Measurements from ENCODE around the genes ANKRD13D and NUDT8.

- PRO-cap, 4 experiments, result no peak in any of the 4 experiments
- RAMPAGE, long total RNA, 2 experiments, result no peak in any of the 2 experiments
- RRBS, result no CpG with 5 or more reads among the region's 6 CpGs
These were observed 47.2 kb downstream of the LRFN4 start for GRCh38 chr11:66903986-66904514.

GRCh38 chr11:67071243-67072138 is 14.8 kb downstream of the RHOD start:
- PRO-cap, 4 experiments, result no peak in any of the 4 experiments
- RAMPAGE, long total RNA, 2 experiments, result no peak in any of the 2 experiments
- RRBS, result 6% methylated on average over 4 of the region's 53 CpGs

GRCh38 chr11:67117535-67118065 is 1.5 kb upstream of the KDM2A start:
- PRO-cap, 4 experiments, result peak in 2 of 4 experiments; most common plus-strand start chr11:67117967 (in 2); most common minus-strand start chr11:67118030 (in 1)
- RAMPAGE, long total RNA, 2 experiments, result no peak in any of the 2 experiments
- RRBS, result 8% methylated on average over 36 of the region's 46 CpGs

DNA sequence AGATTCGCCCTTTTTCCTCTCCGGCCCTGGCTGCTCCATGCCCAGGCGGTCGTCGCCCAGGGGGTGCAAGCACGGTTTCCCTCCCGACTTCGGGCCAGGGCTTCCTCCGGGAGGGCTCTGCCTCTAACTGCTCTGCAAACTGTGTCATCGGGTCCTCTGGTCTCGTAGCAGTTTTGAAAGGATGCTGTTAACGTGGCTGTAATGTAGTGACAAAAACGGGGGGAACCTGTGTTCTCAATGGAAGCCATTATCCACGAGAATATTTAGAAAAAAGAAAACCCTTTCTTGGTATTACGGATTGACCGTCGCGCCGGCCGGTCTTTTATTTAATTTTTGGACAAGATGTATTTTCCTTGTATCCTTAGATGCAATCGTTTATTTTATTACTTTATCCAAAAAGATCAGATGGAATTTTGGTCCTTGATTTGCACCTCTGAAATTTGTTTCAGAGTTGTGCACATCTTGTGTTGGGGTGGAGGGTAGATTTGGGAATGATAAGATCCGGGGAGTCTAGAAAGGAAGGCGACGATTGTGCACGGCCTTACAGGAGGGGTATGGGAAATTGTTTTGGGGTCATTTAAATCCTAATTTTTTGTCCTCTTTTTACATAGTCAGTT is 1.2 kb downstream of the KDM2A start:
- PRO-cap, 4 experiments, result peak in 3 of 4 experiments; most common plus-strand start position 86 of the sequence (in 1); most common minus-strand start position 129 of the sequence (in 2)
- RAMPAGE, long total RNA, 2 experiments, result no peak in any of the 2 experiments
- RRBS, result 3% methylated on average over 7 of the region's 25 CpGs

GRCh38 chr11:67240219-67241003 is 25.9 kb upstream of the GRK2 start:
- PRO-cap, 4 experiments, result peak in 3 of 4 experiments; most common plus-strand start chr11:67240309 (in 1); most common minus-strand start chr11:67240627 (in 2)
- RAMPAGE, long total RNA, 2 experiments, result no peak in any of the 2 experiments
- RRBS, result no CpG with 5 or more reads among the region's 21 CpGs

- PRO-cap, 4 experiments, result no peak in any of the 4 experiments
- RAMPAGE, long total RNA, 2 experiments, result no peak in any of the 2 experiments
These were observed 20.4 kb upstream of the GRK2 start for GRCh38 chr11:67245866-67246281.

- PRO-cap, 4 experiments, result peak in 1 of 4 experiments; most common plus-strand start chr11:67267434 (in 1); most common minus-strand start chr11:67267341 (in 1)
- RAMPAGE, long total RNA, 2 experiments, result no peak in any of the 2 experiments
- RRBS, result no CpG with 5 or more reads among the region's 27 CpGs
These were observed 1.1 kb downstream of the GRK2 start for GRCh38 chr11:67267217-67268002.

DNA sequence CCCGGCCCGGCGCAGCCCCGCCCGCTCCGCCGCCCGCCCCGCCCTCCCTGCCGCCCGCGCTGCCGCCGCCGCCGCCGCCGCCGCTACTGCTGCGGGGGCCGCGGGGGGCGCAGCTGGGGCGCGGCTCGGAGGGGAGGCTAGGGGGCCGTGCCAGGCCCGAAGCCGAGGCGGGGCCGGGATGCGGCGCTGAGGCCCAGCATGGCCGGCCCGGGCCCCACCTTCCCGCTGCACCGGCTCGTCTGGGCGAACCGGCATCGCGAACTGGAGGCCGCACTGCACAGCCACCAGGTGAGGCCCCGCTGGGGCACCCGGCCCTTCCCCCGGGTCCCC is at the start of gene ANKRD13D:
Gene ANKRD13D, plus strand, starts transcription at position 41 of the 330 bp plus-strand sequence.
- PRO-cap, 4 experiments, result peak in 4 of 4 experiments; most common plus-strand start position 140 of the sequence (in 4)
- RAMPAGE, long total RNA, 2 experiments, result start-site peak on the plus strand in 1 of 2 experiments, centred at position 171 of the sequence, 31 reads per replicate
- RRBS, result 3% methylated on average over 8 of the region's 46 CpGs

- PRO-cap, 4 experiments, result peak in 1 of 4 experiments; most common plus-strand start chr11:67367458 (in 1); most common minus-strand start chr11:67367434 (in 1)
- RAMPAGE, long total RNA, 2 experiments, result no peak in any of the 2 experiments
- RRBS, result no CpG with 5 or more reads among the region's 13 CpGs
These were observed 6.1 kb downstream of the CLCF1 start for GRCh38 chr11:67367372-67367674.

GRCh38 chr11:67369549-67370778 is 3.4 kb downstream of the CLCF1 start:
- PRO-cap, 4 experiments, result peak in 4 of 4 experiments; most common plus-strand start chr11:67370007 (in 4); most common minus-strand start chr11:67370458 (in 3)
- RAMPAGE, long total RNA, 2 experiments, result no peak in any of the 2 experiments
- RRBS, result 10% methylated on average over 9 of the region's 30 CpGs

DNA sequence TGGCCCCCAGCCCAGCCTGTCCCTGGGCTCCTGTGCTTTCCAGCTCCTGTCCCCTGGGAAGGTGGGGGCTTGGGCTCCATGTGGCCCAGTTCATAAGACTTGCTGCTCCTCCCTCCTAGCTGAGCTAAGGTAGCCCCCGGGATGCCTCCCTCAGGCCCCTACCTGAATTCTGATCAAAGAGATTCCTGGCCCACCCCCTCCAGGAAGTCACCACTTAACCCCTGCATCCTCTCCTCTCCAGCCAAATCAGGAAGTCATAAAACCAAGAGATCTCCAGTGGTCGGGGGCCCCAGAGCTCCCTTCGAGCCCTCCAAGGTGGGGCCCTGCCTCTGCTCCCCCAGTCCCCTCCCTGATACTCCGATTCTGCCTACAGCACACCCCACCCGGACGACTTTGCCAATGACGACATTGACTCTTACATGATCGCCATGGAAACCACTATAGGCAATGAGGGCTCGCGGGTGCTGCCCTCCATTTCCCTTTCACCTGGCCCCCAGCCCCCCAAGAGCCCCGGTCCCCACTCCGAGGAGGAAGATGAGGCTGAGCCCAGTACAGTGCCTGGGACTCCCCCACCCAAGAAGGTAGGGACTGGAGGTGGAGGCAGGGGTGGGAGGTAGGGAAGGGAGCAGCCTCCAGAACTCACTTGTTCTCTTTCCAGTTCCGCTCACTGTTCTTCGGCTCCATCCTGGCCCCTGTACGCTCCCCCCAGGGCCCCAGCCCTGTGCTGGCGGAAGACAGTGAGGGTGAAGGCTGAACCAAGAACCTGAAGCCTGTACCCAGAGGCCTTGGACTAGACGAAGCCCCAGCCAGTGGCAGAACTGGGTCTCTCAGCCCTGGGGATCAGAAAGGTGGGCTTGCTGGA is 4.6 kb downstream of the PPP1CA start:
- PRO-cap, 4 experiments, result no peak in any of the 4 experiments
- RAMPAGE, long total RNA, 2 experiments, result no peak in any of the 2 experiments
- RRBS, result no CpG with 5 or more reads among the region's 17 CpGs

- PRO-cap, 4 experiments, result no peak in any of the 4 experiments
- RAMPAGE, long total RNA, 2 experiments, result no peak in any of the 2 experiments
- RRBS, result no CpG with 5 or more reads among the region's 16 CpGs
These were observed 2.9 kb downstream of the PTPRCAP start for GRCh38 chr11:67434547-67434952.

DNA sequence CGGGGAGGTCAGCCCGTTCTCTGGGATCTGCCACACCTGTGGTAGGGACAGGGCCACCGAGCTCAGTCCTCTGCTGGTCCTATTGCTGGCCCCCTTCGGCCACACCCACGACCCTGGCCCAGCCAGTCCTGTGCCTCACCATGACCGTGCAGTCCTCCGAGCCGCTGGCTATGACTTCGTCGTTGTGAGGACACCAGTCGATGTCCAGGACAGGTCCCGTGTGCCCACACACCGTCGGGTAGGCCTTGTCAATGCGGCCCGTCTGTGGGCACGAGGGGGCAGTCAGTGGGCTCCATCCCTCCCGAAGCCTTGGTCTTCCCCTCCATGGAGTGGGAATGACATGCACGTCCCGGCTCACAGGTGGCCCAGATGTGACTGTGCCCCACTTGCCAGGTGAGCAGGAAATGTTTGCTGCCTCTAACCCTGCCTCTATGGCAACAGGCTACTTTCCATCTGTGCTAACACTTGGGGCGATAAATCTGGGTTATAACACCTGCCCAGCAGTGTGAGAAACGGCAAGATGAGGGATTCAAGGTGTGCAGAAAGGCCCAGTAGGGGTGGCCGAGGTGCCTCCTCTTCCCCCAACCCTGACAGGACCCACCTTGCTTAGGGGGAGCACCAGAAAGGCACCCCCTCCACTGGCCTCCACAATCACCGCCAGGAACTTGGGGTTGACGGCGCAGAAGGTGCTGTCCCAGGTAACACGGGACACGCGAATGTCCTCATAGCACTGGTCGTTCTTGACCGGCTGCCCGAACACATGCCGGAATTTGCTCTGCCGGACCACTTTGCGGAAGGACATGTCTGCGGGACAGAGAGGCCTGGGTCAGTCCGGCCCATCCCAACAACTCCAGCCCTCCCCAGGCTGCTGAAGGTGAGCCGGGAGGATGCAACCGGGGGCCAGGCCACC is 1.2 kb downstream of the CORO1B start:
- PRO-cap, 4 experiments, result no peak in any of the 4 experiments
- RAMPAGE, long total RNA, 2 experiments, result no peak in any of the 2 experiments
- RRBS, result 44% methylated on average over 6 of the region's 39 CpGs

DNA sequence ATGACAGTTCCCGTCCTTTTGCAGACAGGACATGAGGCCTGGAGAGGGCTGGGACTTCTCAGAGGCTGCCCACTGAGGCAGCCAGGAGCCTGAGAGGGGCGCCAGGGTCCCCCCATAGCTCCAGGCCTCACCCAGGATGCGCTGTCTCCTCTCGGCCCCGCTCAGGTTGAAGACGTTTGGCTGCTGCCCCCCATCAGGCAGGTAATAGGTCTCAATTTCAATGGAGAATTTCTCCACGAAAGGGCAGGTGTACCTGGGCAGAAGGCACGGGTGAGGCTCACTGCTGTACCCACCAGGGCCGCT is 3.1 kb downstream of the PITPNM1 start:
- PRO-cap, 4 experiments, result no peak in any of the 4 experiments
- RAMPAGE, long total RNA, 2 experiments, result no peak in any of the 2 experiments
- RRBS, result no CpG with 5 or more reads among the region's 9 CpGs

GRCh38 chr11:67583947-67584598 is 461 bp downstream of the GSTP1 start:
- PRO-cap, 4 experiments, result peak in 4 of 4 experiments; most common plus-strand start chr11:67584439 (in 2); most common minus-strand start chr11:67584346 (in 3)
- RAMPAGE, long total RNA, 2 experiments, result no peak in any of the 2 experiments
- RRBS, result 4% methylated on average over 18 of the region's 44 CpGs

- PRO-cap, 4 experiments, result no peak in any of the 4 experiments
- RAMPAGE, long total RNA, 2 experiments, result no peak in any of the 2 experiments
- RRBS, result 91% methylated on average over 4 of the region's 12 CpGs
These were observed 1.6 kb downstream of the NDUFV1 start for GRCh38 chr11:67608247-67608874.

DNA sequence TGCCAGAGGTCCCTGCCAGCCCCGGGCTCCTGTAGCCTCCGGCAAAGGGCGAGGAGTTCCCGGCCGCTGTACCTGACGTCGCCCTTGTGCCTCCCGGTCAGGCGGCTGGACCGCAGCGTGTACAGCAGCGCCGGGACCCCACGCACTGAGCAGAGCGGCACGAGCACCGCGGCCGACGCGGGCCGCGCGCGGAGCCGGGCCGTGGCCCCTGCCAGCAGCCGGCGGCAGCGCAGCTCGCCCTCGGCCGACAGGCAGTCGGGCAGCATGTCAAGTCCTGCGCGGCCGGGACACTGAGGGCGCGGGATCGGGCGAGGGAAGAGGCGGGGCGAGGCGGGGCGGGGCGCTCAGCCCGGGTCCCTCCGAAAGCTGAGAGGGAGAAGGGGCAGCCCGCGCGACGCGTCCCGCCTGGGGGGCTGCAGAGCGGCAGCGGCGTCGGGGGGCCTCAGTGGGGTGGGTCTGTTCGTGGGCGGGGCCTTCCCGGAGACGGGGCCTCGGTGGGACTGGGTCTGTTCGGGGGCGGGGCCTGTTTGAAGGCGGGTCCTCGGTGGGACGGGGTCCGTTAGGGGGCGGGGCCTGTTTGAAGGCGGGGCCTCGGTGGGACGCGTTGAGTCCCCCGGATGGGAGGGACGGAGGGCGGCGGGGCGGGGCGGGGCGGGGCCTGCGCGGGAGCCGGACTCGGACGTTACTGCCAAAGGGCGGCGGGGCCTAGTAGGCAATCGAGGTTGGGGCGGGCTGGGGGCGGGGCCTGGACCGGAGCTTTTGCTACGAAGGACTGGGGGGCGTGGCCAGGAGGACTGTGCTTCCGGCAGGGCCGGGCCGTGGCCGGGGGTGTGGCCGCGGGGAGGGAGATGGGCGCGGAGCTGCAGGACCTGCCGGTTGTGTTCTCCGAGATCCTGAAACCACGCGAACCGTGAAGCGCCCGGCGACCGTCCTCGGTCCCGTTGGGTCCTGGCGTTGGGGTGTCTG is at the start of gene NUDT8:
Gene NUDT8, minus strand, starts transcription at position 292 of the 966 bp plus-strand sequence.
- PRO-cap, 4 experiments, result peak in 4 of 4 experiments; most common plus-strand start position 847 of the sequence (in 4); most common minus-strand start position 292 of the sequence (in 4)
- RAMPAGE, long total RNA, 2 experiments, result no peak in any of the 2 experiments
- RRBS, result 1% methylated on average over 74 of the region's 114 CpGs

DNA sequence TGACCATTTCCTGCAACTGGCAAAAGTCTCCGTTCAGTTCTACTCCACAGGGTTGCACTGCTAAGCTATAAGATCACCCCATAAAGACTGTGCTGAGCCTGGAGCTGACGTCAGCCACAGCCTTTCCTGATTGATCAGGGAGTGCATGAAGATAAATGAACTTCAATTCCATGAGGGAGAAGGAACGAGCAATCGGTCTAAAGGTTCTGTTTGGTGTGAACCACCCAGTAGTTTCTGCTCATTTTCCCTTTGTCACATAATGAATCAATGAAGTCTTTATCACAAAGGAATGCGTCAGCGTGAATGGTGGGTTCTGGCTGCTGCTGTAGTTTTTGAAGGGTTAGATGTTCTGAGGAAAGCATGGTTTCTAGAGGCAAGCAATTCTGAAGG is 2.0 kb upstream of the ACY3 start:
- PRO-cap, 4 experiments, result no peak in any of the 4 experiments
- RAMPAGE, long total RNA, 2 experiments, result no peak in any of the 2 experiments
- RRBS, result no CpG with 5 or more reads among the region's 6 CpGs

DNA sequence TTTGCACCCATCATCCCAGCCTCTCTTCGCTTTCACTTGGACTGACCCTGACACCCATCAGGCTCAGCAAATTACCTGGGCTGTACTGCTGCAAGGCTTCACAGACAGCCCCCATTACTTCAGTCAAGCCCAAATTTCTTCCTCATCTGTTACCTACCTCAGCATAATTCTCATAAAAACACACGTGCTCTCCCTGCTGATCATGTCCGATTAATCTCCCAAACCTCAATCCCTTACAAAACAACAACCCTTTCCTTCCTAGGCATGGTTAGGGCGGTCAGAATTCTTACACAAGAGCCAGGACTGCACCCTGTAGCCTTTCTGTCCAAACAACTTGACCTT is 88.5 kb upstream of the ALDH3B2 start:
- PRO-cap, 4 experiments, result no peak in any of the 4 experiments
- RAMPAGE, long total RNA, 2 experiments, result no peak in any of the 2 experiments
- RRBS, result no CpG with 5 or more reads among the region's 4 CpGs

- PRO-cap, 4 experiments, result no peak in any of the 4 experiments
- RAMPAGE, long total RNA, 2 experiments, result no peak in any of the 2 experiments
- RRBS, result no CpG with 5 or more reads among the region's 19 CpGs
These were observed 9.9 kb upstream of the NDUFS8 start for GRCh38 chr11:68020377-68021132.

All from uterus (tissue), 7 donors.